Placental pericyte (primary cell): Measurements from ENCODE around the genes MCEMP1, CD209 and CTXN1.

DNA sequence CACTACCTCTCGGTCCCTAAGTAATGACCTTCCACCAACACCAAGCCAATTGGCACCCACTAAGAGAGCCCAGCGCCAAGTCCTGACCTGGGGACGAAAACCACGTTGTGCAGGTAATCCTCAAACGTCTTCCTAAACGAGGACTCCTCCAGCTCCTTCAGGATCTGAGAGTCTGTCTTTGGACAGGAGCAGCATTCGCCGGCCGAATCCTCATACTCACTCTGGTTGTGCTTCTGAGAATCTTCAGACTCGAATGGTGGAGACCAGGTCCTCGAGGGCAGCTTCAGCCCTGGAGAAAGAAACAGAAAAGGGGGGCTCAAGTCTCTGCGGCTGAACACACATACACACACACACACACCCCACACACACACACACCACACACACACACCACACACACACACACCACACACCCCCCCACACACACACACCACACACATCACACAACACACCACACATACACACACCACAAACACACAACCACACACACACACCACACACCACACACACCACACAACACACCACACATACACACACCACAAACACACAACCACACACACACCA lies 83.2 kb downstream of the ZNF557 start:
- CAGE, long polyA plus RNA = no peak

GRCh38 chr19:7188896-7189649 lies 105.1 kb downstream of the INSR start:
- CAGE, long polyA plus RNA = no peak

DNA sequence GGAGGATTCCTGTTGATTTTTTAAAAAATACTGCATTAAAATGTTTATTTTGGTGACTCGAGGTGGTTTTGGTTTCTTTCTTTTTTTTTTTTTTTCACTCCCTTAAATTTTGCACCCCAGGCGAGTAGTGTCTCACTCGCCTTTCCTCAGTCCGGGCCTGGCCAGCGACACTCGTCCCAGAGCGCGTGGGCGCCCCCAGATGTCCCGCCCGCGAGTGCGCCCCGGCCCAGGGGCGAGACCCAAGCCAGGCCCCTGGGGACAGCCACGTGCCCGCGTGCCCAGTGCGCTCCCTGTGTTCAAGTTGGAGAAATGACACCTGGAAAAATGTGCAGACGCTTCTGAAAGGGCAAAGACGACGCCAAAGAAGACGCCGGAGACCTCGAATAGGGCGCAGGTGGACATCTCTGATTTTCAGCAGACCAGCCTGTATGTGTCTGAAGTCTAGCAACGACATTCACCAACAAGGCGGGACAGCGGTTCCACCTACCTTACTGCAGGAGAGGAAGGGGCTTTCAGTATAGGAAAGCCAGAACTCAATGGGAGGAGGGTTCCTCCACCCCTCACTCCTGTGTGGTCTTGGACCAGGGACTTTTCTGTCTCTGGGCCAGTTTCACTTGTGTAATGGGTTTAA lies 608 bp upstream of the INSR start:
- CAGE, long polyA plus RNA = no peak

DNA sequence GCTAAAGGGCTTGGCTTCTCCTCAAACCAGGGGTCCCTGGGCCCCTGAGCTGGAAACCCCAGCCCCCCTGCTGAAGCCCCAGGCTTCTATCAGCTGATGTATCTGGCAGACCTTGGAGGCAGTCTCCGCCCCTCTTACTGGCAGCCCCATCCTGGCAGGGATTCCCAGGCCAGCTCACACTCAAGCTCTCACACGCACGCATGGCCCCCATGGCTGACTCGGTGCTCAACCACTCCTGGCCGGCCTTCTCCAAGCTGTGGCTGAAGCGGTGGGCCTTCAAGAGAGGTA lies 6.6 kb downstream of the ARHGEF18 start:
- CAGE, long polyA plus RNA = no peak

DNA sequence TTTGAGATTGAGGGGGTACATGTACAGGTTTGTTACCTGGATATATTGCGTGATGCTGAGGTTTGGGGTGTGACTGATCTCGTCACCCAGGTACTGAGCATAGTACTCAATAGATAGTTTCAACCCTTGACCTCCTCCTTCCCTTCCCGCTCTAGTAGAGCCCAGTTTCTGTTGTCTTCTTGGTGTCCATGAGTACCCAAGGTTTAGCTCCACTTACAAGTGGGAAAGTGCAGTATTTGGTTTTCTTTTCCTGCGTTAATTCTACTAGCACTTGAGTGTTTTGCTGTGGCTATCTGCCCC lies 47.1 kb downstream of the ARHGEF18 start:
- CAGE, long polyA plus RNA = no peak

DNA sequence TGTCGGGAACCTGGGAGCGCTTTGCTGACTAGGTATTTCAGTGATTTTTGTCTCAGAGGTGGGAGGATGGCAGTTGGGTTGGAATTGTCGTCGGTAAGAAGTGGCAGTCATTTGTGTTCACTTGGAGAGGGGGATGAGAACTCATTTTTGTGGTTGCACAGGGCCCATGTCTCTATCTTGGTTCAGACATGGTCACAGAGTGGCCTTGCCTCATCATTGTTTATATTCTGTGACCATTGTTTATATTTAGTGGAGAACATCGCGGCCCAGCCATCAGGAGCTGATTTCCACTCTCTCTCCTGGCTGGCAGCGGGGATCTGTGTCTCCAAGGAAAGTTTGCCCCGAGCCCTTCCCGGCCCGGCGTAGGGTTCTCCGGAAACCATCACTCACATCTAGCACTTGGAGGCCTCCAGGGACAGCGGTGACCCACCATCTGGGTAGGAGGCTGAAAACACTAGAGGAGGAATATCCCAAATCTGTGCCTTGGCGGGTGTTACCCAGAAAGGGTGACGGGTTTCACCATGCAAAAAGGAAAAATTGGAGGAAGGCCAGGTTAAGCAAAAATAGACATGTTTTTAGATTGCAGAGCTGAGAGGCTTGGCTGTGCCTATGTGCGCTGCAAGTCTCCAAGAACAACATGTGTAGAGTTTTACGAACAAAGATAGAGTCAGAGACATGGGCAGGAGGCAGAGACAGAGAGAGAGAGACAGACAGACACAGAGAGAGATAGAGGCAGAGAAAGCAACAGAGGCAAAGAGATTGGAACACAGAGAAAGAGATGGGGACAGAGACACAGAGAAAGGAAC lies 730 bp upstream of the ZNF358 start:
- CAGE, long polyA plus RNA = no peak

DNA sequence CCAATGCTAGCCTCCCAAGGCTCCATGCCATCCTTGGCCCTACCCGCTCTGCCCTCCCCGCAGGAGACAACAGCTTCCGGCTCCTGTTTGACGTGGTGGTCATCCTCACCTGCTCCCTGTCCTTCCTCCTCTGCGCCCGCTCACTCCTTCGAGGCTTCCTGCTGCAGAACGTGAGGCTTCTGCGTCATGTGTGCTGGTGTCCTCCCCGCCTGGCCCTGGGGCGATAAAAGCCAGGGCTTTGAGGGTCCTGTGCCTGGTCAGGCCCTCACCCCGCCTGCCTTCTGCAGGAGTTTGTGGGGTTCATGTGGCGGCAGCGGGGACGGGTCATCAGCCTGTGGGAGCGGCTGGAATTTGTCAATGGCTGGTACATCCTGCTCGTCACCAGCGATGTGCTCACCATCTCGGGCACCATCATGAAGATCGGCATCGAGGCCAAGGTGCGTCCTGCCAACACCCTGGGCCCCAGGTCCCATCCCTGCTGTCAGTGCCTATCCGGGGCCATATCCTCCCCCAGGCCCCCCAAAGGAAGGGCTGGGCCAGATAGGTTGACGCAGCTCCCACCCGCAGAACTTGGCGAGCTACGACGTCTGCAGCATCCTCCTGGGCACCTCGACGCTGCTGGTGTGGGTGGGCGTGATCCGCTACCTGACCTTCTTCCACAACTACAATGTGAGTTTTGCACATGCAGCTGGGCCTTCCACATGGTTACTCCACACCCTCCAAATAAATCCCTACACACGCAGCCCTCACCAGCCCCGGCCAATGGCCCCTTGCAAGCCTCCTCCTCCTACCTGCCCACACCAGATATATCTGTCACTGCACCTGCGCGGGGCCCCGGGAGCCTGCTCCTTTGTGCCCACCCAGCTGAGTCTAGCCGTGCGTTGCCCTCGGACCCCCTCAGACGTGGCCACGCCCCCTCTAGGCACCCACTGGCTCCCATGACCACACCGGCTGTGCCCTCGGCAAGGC lies 6.4 kb downstream of the MCOLN1 start:
- CAGE, long polyA plus RNA = no peak

GRCh38 chr19:7622377-7622850 lies 6.9 kb downstream of the XAB2 start:
- CAGE, long polyA plus RNA = no peak

DNA sequence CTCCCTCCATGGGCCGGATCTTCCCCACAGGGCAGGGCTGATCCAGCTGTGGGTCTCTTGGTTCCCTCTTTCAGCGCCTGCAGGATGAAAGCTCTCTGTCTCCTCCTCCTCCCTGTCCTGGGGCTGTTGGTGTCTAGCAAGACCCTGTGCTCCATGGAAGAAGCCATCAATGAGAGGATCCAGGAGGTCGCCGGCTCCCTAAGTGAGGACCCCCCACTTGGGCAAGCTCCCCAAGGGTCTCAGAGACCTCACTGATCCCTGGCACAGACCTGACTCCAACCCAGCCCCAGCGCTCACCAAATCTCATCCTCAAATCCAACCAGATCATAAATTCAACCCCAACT lies 366 bp downstream of the RETN start:
- CAGE, long polyA plus RNA = no peak

GRCh38 chr19:7676810-7677459 lies at the start of gene MCEMP1:
TSS of gene MCEMP1 (plus strand) at chr19:7677090.
- CAGE, long polyA plus RNA = no peak

DNA sequence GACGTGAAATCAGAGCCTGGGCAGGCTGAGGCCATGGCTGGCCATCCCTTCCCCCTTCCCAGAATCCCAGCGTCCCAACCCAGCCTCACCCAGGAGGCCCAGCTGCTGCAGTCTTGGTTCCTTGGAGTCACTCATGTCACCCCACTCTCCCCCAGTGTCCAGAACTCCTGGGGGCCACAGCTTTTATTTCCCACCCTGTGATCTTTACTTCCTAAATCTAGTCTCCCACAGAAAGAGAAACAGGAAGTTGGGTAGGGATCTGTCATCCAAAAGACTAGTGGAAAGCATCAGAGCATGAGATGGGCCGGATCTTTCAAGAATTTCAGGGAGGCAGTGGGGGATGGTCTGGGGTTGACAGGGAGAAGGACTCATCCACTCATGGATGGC lies at the start of gene CD209:
CD209 (minus strand) TSS at position 158 of the 387 bp plus-strand sequence.
- CAGE, long polyA plus RNA = no peak

- CAGE, long polyA plus RNA = no peak
Observed at GRCh38 chr19:7833407-7833833, 3.4 kb downstream of the EVI5L start.

- CAGE, long polyA plus RNA = no peak
Observed at GRCh38 chr19:7894685-7895468, 6.6 kb downstream of the LRRC8E start.

DNA sequence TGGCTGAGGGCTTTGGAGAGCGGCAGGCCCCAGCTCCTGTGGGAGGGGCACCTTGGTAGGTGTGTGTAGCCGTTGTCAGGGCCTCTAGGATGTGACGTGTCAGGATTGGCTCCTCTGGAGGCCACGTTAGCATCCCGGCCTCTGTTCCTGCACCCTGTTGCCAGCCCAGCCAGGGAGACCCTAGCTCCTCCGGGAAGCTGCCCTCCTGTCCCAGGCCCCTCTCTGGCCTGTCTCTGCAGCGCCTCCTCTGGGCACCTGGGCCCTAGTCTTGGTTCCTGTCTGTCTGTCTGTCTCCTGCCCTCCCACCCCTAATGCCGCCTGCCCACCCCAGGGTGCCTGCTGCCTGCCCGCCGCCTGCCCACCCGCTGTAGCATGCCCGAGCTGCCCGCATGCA lies 4.9 kb downstream of the MAP2K7 start:
- CAGE, long polyA plus RNA = no peak

DNA sequence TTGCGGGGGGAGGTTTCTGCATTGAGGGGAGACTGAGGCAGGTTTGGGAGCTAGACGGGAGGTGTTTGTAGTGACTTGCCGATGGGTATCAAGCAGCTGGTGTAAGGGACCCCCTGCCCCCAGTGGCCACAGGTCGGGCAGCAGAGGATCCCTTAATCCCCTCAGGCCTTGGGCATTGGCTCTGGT lies 206 bp upstream of the TGFBR3L start:
- CAGE, long polyA plus RNA = no peak

GRCh38 chr19:7919426-7919914 lies 668 bp upstream of the SNAPC2 start:
- CAGE, long polyA plus RNA = no peak

DNA sequence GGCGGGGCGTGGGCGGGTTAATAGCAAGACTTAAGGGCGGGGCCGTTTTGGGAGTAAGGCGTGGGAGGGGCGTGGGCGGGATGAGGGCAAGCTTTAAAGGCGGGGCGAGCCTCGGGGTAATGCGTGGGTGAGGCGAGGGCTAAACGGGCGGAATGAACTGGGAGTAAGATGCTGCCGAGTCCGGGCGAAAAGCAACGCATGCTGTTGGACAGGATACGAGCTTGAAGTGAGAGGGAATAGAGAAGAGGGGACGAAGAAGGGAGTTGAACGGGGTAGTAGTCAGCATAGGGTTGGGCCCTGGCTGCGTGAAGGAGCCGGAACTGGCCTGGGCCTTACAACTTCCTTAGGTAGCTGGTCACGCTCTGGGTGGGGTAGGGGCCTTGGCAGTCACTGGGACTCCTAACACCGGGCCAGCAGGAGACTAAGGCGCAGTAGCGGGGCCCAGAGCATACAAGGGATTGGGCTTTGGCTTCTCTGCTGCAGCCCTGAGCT lies 802 bp downstream of the SNAPC2 start:
- CAGE, long polyA plus RNA = no peak

DNA sequence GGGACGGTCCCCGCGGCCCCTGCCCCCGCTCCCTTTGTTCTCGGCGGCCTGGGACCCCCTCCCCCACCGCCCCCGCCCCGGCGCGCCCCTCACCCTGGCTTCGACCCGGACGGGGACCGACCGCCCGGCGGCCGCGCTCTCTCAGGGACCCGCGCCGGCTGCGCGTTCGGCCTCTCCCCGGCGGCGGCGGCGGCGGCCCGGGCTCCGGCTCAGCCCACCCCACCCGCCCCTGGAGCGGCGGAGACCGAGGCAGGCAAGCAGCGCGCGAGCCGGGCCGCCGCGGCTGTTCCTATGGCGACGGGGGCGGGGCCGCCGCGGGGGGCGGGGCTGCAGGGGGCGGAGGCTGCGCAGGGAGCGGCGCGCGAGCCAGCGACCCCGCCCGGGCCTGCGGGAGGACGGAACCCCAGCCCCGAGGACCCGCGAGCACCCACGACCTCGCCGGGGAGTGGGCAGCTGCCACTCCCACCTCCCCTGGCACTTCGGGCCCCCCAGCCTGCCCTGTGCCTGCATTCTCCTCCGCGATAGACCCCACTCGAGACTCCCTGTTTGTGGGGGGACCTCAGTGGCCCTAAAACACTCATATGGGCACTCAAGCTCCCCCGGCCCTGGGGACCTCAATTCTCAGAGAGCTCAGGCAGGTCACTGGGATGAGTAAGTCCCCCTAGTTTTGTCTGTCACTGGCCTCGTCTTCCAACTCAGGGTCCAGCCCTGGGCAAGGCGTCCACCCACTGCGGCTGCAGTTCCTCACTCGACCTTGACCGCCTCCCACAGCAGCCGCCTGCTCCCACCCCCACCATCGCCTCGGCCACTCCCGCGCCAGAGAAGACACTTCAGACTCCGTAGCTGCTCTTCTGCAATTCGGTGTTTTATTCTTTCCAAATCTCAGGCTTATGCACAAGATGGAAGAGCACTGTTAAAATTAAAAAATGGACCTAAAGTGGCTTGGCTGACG lies at the start of gene CTXN1:
CTXN1 (minus strand) TSS at position 262 of the 952 bp plus-strand sequence.
- CAGE, long polyA plus RNA = no peak

DNA sequence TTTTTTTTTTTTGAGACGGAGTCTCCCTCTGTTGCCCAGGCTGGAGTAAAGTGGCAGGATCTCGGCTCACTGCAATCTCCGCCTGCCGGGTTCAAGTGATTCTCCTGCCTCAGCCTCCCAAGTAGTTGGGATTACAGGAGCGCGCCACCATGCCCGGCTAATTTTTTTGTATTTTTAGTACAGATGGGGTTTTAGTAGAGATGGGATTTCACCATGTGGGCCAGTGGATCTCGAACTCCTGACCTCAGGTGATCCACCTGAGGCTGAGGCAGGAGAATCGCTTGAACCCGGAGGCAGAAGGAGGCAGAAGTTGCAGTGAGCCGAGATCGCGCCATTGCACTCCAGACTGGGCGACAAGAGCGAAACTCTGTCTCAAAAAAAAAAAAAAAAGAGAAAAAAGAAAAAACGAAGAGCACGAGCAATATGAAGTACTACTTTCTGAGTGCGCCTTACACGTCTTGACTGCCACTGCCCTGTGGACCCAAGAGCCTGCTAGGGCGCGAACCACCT lies 744 bp downstream of the TIMM44 start:
- CAGE, long polyA plus RNA = no peak

DNA sequence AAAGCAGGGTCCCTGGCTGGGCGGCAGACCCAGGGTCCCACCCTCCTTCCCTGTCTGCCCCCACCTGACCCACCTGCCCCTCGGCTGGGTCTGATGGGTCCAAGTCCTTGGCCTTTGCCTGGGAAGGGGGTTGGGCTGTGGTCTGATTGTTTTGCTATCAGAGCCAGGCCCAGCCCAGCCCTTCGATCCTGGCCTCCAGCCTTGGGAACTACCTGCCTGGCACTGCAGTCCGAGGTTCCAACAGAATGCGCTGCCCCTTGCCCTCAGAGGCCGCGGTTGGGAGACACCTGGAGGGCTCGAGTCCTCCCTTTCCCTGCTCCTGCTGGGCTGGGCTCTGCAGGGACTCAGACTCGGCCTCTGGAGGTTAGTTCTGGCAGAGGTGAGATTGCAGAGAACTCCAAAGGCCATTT lies 1.6 kb downstream of the CCL25 start:
- CAGE, long polyA plus RNA = no peak